Gastrocnemius medialis (tissue), 3 donors: ENCODE measurements around the genes ASB8, C12orf54, DDX23 and PRKAG1.

DNA sequence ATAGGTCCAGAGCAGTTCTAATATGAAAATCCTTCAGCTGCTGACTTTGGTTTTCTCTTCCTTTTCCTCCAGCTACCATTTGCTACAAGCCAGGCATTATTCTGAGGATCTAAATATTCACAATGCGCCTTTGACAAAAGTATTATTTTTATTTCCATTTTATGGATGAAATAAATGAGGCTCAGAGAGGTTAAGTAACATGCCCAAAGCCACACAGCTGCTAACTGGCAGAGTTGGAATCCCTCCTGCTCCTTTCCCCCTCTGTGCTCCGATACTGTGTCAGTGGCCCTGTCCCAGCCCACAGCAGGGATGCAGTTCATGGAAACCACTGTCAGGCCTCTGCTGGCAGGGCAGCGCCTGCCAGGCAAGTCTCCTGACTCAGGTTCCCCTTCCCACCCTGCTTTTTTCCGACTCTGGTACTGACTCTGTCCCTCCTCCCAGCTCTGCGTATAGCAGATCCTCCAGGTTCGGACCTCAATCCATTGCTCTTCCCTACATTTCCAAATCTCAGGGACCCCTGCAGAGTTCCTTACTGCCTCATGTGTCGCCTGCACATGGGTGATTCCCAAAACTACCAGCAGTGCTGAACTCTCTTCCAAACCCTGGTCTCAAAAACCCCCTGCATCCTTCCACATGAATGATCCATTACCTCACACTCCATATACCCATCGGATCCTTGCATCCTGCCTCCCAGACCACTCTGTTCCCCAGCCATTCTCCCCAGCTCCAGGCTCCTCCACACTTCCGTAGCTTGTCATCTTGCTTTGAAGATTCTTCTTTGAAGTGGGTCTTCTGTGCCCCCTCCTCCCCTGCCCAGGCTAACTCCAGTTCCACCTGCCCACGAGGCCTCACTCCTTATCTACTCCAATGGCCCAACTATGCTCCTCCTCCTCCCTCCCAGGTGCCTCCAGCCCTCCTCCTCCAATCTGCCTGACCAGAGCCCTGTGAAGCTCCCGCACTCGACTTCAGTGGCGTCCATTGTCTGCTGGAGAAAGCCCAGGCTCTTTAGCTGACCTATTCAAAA, 14.0 kb downstream of the RAPGEF3 start:
- PRO-cap, result no peak
- RAMPAGE, long total RNA, 3 experiments, result no peak in any of the 3 experiments

- PRO-cap, result no peak
- RAMPAGE, long total RNA, 3 experiments, result no peak in any of the 3 experiments
Observed at GRCh38 chr12:47819524-47819630, 326 bp downstream of the HDAC7 start.

DNA sequence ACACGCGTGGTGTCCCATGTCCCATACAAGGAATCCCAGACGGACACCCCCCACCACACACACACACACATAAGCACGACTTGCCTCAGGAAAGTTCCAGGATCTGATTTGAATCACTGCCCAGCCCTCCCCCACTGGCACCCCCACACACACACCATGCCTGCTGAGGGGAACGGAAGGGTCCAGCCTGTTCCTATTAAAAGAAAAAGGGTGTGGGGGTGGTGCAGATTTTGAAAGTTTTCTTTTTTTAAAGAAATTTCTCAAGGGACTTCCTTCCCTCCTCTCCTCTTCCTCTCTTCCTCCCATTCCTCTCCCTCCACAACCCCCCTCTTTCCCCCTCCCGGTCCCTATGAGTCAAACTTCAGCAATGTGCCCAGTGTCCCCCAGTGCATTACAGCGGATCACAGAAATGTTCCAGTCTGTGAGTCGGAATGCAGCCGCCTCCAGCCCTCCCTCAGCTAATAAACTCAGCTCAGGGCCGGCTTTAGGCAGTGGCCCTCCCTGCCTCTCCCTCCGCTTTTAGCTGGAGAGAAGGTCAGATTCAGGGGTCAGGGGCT, 774 bp upstream of the HDAC7 start:
- PRO-cap, result bidirectional peak, plus-strand start at position 406 of the sequence, minus-strand start at position 105 of the sequence
- RAMPAGE, long total RNA, 3 experiments, result no peak in any of the 3 experiments

DNA sequence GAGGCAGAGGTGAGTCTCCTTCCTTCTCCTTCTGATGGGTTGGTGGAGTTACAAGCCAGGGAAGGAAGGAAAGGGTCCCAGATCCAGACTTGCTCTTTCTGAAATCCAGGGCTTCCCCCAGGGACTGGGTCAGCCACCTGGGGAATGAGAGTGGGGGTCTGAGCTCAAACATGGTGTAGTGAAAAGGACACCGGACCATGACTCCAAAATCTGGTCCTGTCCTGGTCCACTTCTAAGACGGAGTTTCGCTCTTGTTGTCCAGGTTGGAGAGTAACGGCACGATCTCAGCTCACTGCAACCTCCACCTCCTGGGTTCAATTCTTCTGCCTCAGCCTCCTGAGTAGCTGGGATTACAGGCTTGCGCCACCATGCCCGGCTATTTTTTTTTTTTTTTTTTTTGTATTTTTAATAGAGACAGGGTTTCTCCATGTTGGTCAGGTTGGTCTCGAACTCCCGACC, 22.6 kb upstream of the HDAC7 start:
- PRO-cap, result no peak
- RAMPAGE, long total RNA, 3 experiments, result no peak in any of the 3 experiments

- PRO-cap, result no peak
- RAMPAGE, long total RNA, 3 experiments, result no peak in any of the 3 experiments
Observed at GRCh38 chr12:47912367-47912875, 7.6 kb upstream of the VDR start.

GRCh38 chr12:48106464-48106640, 473 bp upstream of the SENP1 start:
- PRO-cap, result no peak
- RAMPAGE, long total RNA, 3 experiments, result no peak in any of the 3 experiments

DNA sequence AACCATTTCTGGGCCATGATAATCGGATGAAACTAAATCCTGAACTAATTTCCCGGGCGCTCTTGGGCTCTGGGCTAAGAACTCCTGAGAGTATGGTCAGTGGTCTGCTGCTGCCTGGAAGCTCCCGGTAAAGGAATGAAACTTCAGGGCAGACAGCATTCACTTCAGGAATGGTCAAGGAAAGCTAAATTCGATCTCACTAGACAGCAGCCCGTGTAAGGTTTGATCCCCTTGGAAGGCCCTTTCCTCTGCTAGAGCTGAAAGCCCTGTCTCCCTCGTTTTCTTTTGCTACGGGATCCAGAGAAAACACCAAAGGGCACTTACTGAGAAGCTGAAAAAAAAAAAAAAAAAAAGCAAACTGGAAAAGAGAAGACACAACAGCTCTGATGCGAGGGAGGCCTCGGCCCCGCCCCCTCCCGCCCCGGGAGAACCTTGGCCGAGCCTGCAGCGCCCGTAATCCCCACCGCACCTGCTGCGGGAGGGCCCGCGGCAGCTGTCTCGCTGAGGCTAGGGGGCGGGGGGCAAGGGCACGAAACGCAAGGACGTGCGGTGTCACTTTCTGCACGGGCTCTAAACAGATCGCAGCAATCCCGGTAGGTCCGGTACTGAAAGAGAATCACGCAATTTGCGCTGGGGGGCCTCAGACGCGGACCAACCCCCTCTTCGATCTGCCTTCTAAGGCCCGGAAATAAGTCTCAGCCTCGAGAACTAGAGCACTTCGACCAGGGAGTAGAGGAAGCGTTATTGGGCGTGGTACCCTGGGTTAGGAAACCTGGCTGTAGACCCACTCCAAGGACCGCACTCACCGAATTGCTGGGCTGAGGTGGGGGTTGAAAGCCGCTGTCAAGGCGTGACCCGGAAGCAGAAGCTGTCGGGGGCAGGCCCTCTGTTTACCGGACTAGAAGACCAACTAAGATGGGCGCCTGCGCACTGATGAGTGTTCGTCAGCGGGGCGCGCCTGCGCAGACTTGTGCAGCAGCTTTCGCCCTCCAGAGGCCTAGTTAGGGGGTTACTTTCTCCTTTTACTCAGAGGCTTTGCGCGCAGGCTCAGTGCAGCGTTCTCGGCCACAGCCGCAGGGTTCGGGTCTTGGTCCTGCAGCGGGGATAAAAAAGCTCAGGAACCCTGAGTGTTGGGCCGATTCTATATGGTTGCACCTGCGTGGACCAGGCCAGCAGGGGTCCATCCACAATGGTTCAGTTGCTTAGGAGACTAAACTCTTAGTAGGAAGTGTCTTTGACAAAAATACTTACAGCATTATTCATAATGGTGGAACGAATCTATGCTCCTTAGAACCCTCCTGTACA, at the start of gene ASB8:
Gene ASB8, minus strand, starts transcription at position 863 of the 1,305 bp plus-strand sequence.
- PRO-cap, result bidirectional peak, plus-strand start at position 466 of the sequence, minus-strand start at position 500 of the sequence; bidirectional peak, plus-strand start at position 1,050 of the sequence, minus-strand start at position 863 of the sequence
- RAMPAGE, long total RNA, 3 experiments, result start-site peak on the minus strand in 3 of 3 experiments, centred at positions 859 to 883 of the sequence, 136 to 289 reads per replicate

DNA sequence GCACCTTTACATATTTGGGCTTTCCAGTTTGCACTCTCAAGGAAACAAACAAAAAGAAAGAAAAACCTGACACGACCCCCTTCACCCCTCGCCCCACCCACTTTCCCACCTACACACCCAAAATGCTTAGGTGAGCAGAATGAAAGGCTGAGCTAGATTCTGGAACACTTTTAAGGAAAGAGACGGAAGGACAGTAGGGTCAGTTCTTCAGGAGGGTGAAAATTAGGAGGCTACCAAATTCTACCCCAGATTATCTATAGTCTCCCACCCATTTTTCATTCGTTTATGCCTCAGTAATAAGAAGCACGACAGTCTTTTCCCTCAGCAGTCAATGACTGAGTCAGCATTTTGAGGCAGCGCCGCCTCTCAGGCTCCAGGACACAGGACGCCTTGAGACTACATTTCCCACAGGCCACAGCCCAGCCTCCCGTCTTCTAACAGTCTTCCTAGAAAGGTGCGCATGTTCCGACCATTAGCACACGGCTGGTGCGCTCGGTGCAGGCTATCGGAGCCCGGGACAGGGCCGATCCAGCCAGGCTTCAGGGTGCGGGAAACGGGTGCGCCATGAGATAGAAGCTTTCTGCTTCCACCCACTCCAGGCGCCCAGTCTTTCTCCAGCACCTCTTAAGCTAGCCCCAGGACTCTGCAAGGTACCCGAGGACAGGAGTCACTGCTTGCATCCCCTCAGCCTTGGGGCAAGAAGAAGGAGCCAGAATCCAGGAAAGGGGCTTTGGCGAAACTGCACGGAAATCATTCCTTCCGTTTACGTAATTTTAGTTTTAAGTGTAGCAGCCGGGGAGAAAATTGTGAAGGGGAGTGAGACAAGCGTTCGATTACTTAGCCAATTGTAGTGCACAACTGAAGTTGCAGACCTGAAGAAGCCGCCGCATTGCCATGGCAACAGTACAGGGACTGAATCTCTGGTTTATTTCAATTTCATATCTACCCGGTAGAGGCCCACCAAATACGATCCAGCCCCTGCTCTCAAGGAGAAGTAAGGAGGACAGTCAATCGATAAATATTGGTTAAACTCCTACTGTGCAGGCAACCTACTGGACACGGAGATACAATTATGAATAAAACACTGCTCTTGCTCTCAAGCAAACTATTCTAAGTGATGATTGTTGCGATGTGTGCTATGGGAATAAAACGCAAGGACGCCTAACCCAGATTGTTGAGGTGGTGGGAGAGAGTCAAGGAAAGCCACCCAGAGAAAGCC, 32.1 kb upstream of the H1-7 start:
- PRO-cap, result unidirectional peak, plus-strand start at position 478 of the sequence; unidirectional peak, plus-strand start at position 505 of the sequence
- RAMPAGE, long total RNA, 3 experiments, result no peak in any of the 3 experiments

GRCh38 chr12:48482232-48482721, at the start of gene C12orf54:
Gene C12orf54, plus strand, starts transcription at chr12:48482498.
- PRO-cap, result no peak
- RAMPAGE, long total RNA, 3 experiments, result no peak in any of the 3 experiments

DNA sequence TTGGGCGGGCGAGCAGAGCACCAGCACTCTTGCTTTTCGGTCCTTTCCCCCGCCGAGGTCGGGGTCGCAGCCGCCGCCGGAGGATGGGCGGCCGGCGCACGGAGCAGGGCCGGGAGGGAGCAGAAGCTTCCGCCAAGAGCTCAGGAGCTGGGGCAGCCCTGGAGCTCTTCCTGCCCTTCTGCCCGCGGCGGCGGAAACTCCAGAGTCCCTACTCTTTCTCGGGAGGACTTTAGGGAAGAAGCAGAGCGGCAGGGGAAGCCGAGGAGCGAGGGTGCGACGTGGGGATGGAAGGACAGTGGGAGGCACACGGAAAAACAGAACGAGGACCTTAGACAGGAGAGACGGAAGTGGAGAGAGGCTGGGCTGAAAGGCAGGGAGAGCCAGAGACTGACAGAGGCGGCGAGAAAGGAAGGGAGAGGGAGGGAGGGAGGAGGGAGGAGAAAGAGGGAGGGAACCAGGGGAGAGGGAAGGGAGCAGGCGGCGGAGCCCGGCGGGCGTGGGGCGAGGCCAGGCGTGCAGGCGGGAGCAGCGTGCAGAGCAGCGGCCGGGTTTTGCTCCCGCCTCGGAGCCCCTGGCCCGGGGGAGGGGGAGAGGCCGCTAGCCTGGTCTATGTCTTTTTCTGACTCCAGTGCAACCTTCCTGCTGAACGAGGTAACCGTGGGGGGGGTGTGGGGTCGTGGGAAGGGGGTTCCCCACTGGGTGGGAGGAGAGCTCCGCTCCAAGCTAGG, 3.1 kb upstream of the CACNB3 start:
- PRO-cap, result bidirectional peak, plus-strand start at position 497 of the sequence, minus-strand start at position 349 of the sequence
- RAMPAGE, long total RNA, 3 experiments, result no peak in any of the 3 experiments

- PRO-cap, result bidirectional peak, plus-strand start at chr12:48852374, minus-strand start at chr12:48852163
- RAMPAGE, long total RNA, 3 experiments, result start-site peak on the minus strand in 3 of 3 experiments, at chr12:48852135-48852161 at its widest, 143 to 385 reads per replicate
Observed at GRCh38 chr12:48851861-48852979, at the start of gene DDX23. Gene DDX23, minus strand, starts transcription at chr12:48852163.

- PRO-cap, result no peak
- RAMPAGE, long total RNA, 3 experiments, result no peak in any of the 3 experiments
Observed at GRCh38 chr12:48853068-48853692, 1.2 kb upstream of the DDX23 start.

- PRO-cap, result no peak
- RAMPAGE, long total RNA, 3 experiments, result no peak in any of the 3 experiments
Observed at GRCh38 chr12:48861733-48862175, 3.9 kb downstream of the RND1 start.

DNA sequence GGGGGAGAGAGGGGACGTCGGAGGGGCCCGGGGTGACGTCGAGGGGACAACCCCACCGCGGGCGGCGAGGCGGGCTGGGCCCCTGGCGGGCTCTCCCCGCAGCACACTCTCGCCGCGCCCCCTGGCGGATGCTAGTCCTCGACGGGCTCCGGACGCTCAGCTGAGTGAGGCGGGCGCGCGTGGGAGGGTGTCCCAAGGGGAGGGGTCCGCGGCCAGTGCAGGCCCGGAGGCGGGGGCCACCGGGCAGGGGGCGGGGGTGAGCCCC, 160 bp upstream of the WNT1 start:
- PRO-cap, result no peak
- RAMPAGE, long total RNA, 3 experiments, result no peak in any of the 3 experiments

DNA sequence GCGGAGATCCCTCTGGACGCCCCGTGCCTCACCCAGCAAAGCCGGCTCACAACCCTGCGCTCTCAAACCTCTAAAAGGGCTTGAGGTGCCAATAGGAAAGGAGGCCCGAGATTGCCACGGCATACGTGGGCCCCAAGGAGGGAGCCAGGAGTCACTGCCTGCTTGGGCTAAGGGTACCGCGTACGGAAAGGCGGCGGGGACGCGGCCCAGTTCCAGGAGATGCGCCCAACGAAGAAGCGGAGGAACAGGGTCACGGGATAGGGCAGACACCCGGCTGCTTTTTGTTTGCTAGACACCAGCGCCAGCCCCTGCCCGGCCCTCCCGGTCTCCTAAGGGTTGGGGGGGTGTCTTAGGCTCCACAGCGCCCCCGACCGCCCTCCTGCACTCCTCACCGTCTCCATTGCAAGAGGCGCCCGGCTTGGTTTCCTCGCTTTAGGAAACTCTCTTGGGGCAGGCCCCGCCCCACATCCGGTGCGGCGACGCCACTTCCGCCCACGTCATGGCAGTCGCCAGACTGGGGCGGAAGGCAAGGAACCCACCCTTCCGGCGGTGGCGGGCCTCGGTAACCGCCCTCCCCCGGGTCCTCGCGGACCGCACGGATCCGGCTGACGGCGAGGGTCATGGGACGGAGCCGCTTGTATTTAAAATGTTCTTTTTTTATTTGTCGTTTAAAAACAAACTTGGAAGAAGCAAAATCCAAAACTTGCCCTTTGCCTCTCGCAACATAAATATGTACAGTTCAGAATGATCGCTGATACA, at the start of gene PRKAG1:
Gene PRKAG1, minus strand, starts transcription at position 437 of the 759 bp plus-strand sequence.
- PRO-cap, result bidirectional peak, plus-strand start at position 538 of the sequence, minus-strand start at position 402 of the sequence
- RAMPAGE, long total RNA, 3 experiments, result start-site peak on the minus strand in 3 of 3 experiments, centred at positions 417 to 441 of the sequence, 502 to 1,019 reads per replicate

- PRO-cap, result no peak
- RAMPAGE, long total RNA, 3 experiments, result no peak in any of the 3 experiments
Observed at GRCh38 chr12:49022966-49023870, 4.6 kb upstream of the PRKAG1 start.

GRCh38 chr12:49030263-49030628, 11.7 kb upstream of the PRKAG1 start:
- PRO-cap, result no peak
- RAMPAGE, long total RNA, 3 experiments, result no peak in any of the 3 experiments

DNA sequence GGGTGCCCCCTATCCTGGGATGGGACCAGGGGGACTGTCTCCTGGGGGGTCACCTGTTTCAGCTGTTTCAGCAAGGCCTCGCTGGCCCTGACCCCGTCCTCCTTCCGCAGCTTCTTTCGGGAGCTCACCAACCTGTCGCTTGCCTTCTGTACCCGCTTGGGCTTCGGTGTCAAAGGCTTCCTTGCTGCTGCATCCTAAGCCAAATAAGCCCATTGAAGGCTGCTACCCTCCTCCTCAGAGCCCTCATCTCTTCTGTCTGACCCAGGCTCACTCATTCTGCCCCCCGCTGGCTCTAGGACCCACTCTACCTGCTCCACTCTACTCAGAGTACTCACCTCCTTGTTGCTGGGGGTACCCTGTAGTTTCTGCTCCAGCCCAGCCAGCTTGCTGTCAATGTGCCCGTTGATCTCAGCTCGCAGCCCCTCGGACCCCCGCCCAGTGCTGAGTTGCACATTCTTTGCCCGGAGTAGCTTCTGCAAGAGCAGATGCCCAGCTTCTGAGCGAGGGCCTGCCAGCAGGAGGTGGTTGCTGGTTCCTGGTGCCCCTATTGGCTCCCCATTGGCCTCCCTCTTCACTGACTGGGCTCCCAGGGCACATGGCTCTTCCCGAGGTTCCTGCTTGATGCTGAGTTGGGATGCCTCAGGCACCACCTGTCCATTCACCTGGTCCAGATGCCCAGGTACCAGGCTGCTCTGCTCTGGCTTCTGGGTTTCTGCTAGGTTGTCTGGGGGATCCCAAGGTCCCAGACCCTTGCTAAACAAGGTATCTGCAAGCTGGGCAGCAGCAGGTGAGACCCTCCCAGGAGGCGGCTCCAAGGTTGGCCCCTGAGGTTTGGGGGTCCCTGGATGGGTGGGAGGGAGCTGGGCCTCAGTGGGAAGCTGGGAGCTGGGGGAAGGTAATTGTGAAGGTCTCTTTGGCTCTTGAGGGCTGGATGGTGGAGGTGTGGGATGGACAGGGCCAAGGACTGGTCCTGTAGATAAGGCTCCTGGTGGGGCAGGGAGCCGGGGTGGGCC, 12.6 kb upstream of the PRKAG1 start:
- PRO-cap, result no peak
- RAMPAGE, long total RNA, 3 experiments, result no peak in any of the 3 experiments

DNA sequence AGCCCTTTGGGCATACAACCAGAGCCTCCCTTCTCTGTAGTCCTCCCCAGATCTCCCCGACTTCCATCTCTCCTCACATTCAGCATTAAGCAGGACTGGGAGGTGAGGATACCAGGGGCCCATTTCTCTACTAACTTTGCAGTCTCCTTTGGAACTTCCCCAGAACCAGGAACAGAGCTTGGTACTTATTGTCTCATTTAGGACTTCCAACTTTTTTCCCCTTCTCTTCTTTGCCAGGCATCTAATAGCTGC, 489 bp upstream of the DHH start:
- PRO-cap, result no peak
- RAMPAGE, long total RNA, 3 experiments, result no peak in any of the 3 experiments

DNA sequence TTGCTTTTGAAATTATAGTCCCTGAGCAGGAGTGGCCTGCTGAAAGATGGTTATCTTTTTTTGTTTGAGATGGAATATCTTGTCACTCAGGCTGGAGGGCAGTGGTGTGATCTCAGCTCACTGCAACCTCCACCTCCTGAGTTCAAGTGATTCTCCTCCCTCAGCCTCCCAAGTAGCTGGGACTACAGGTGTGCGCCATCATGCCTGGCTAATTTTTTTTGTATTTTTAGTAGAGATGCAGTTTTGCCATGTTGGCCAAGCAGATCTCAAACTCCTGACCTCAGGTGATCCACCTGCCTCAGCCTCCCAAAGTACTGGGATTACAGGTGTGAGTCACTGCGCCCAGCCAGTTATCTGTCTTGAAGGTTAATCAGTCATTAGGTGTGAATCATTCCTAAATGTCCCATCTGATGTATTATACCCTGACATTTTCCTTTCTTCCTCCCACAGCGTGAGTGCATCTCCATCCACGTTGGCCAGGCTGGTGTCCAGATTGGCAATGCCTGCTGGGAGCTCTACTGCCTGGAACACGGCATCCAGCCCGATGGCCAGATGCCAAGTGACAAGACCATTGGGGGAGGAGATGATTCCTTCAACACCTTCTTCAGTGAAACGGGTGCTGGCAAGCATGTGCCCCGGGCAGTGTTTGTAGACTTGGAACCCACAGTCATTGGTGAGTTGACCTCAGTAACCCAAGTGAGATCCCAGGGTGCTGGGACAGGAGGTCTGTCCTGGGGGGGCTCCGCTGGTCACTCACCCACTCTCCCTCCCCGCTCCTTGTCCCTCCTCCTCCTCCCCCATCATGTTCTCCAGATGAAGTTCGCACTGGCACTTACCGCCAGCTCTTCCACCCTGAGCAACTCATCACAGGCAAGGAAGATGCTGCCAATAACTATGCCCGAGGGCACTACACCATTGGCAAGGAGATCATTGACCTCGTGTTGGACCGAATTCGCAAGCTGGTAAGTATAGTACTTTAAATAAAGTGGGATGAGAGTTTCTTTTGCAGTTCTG, 4.4 kb downstream of the TUBA1C start:
- PRO-cap, result no peak
- RAMPAGE, long total RNA, 3 experiments, result no peak in any of the 3 experiments